Thoracic aorta (tissue), 1 donor: Measurements from ENCODE around the genes HTT, DOK7 and NSG1.

- RAMPAGE, long total RNA, result start-site peak on the plus strand at chr4:3074680-3074700, 130 reads
Observed at GRCh38 chr4:3074290-3074794, at the start of gene HTT. HTT (plus strand) TSS chr4:3074681.

GRCh38 chr4:3086881-3087146, 12.3 kb downstream of the HTT start:
- RAMPAGE, long total RNA, result no peak

- RAMPAGE, long total RNA, result no peak
Observed at GRCh38 chr4:3106620-3107014, 32.1 kb downstream of the HTT start.

- RAMPAGE, long total RNA, result no peak
Observed at GRCh38 chr4:3250547-3250937, 1.6 kb downstream of the MSANTD1 start.

GRCh38 chr4:3316167-3316549, 23.3 kb downstream of the RGS12 start:
- RAMPAGE, long total RNA, result start-site peak on the plus strand at chr4:3316255-3316319, 8 reads

DNA sequence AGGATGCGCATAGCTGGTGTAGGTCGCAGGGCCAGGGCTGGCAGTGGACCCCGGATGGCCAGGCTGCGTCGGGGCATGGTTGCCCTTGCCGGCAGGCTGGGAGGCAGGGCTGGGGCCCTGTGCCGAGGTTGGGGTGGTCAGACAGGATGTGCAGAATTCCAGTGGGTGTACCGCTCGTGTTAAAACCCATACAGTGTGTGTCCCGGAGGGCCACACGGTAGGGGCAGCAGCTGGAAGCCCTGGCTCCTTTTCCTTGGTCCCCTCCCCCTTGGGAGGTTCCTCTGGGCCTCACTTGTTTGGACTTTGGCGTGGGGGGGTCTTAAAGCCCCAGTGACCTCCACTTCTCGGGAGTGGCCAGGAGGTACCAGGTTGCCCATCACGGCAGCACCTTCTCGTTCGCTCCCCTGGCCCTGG, 56.9 kb upstream of the HGFAC start:
- RAMPAGE, long total RNA, result no peak

GRCh38 chr4:3385231-3386058, 56.3 kb upstream of the HGFAC start:
- RAMPAGE, long total RNA, result start-site peak on the plus strand at chr4:3385012-3385491, 5 reads

DNA sequence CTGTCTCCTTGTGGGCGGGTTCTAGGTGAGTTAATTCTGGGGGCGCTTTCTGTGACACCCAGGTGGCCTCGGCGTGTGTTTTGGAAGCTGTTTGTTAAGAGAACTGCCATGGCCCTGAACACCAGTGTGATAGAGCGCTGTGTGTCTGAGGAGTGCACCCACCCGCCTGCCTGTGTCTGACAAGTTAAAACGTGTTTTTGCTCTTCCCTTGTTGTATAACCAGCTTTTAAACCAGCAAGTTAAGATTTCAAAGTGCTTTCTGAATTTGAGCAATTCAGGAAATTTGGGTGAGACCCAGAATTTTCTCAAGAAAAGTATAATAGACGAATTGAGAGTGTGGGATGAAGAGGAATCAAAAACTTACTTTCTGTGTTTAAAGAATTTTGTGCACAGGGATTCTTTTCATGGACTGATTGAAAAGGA, 55.2 kb upstream of the HGFAC start:
- RAMPAGE, long total RNA, result no peak

DNA sequence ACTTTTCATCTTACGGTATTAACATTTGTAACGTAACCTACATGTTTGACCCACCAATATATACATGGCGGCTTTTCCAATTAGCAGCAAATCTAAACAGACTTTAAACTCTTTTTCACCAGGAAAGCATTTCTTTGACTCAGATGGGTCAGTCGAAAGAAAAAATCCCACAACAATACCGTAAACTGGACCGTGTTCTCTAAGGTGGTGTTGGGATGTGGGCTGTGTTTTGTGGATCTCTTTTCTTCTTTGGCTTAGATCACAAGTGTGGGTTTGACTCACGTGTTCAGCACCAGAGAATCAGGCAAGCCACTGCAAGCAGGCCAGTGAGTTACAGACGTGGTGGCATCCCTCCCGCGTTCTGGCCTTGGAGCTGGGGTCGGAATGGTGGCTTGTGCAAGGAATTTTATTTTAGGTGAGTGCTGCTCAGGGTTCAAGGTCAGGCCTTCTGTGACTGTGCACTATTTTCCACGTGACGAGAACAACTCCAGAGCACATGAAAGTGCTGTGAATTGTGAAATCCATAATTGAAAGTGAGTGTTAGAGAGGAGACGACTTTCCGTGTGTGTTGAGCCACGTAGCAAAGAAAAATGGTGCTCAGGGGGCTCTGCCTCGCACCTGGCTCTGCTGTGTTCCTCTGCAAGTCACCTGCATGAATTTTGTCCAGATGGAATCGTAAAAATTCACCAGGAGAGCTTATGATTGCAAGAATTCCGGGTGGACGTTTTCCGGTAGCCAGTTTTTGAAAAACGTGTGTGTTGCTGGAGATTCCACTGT, 33.8 kb upstream of the HGFAC start:
- RAMPAGE, long total RNA, result no peak

GRCh38 chr4:3462788-3463616, at the start of gene DOK7:
DOK7 (plus strand) TSS chr4:3463306.
- RAMPAGE, long total RNA, result start-site peak on the plus strand at chr4:3463281-3463371, 15 reads

GRCh38 chr4:3529437-3529886, 2.8 kb downstream of the LRPAP1 start:
- RAMPAGE, long total RNA, result no peak

DNA sequence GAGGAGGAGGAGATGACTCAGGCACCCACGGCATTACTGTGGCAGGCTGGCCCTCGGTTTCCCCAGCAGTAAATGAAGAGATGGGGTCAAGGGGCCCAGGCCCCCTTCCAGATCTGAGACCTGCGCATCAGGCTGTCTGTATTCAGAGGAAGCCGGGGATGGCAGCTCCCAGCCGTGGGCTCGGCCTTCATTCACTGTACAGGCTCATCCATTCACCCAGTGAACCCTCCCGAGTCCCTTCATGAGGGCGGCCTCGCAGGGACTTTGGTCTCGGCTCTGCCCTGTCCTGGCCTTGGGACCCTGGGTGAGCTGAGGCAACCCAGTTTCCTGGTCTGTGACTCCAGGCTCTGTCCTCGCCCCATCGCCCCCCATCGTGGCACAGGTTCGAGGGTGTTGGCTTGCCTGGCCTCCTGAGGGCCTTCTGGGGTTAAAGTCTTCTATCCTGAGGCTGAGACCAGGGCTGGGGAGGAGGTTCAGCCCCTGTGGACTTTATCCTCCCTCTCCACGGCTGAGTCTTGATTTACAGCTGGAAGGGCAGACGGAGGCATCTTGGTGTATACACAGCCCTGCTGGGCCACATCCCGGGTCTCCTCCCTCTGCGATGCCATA, 44.2 kb upstream of the LRPAP1 start:
- RAMPAGE, long total RNA, result no peak

- RAMPAGE, long total RNA, result no peak
Observed at GRCh38 chr4:3984647-3985206, 218.5 kb downstream of the ADRA2C start.

DNA sequence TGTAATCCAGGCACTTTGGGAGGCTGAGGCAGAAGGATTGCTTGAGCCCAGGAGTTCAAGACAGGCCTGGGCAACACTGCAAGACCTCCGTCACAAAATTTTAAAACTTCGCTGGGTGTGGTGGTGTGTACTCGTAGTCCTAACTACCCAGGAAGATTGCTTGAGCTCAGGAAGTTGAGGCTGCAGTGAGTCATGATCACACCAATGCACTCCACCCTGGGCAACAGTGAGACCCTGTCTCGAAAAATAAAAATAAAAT, 20.1 kb downstream of the LYAR start:
- RAMPAGE, long total RNA, result no peak

DNA sequence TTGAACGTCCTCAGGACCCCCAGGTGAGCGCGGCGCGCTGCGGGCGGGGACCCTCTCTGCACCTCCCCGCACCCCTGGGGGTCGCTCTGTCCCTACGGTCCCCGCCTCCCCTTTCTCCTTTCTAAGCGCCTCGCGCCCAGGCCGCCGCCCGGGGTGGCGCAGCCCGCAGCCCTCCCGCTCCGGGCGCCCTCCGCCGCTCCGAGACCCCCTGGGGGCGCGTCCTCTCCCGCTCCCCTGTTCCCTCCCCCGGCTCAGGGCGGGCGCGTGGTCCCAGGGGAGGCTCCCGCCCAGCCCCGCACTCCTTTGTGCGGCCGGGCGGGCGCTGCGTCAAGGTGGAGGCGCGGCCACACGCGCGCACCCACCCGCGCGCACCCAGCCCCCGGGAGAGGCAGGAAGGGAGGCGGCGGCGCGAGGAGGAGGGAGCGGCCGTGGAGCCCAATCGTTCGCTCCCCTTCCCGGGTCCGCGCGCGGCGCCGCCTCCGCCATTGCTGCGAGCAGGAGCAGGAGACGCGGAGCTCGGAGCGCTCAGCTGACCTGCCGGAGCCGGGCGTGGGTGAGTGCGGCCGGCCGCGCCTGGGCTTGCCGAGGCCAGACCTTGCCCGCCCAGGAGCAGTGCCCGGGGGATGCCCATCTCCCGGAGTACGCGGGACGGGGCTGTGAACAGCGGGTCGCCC, at the start of gene NSG1:
NSG1 (plus strand) TSS at position 482 of the 674 bp plus-strand sequence.
- RAMPAGE, long total RNA, result no peak

- RAMPAGE, long total RNA, result no peak
Observed at GRCh38 chr4:4421226-4421612, 34.3 kb downstream of the NSG1 start.

DNA sequence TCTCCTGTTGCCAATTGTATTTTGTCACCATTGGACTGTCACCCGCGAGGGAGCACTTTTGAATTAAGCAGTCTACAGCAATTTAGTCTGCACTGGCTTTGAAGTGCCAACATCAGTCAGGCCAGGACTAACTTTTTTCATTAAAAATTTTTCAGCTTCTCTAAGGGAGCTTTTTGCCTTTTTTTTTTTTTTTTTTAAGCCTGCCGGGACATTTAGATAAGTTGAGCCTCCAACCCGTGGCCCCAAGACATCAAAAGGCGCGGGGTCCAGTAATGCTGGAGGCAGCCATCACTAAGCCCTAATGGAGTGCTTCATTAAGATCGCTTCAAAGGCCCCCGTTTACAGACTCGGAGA, 98.2 kb upstream of the MSX1 start:
- RAMPAGE, long total RNA, result no peak

GRCh38 chr4:4796562-4796977, 62.9 kb upstream of the MSX1 start:
- RAMPAGE, long total RNA, result no peak

DNA sequence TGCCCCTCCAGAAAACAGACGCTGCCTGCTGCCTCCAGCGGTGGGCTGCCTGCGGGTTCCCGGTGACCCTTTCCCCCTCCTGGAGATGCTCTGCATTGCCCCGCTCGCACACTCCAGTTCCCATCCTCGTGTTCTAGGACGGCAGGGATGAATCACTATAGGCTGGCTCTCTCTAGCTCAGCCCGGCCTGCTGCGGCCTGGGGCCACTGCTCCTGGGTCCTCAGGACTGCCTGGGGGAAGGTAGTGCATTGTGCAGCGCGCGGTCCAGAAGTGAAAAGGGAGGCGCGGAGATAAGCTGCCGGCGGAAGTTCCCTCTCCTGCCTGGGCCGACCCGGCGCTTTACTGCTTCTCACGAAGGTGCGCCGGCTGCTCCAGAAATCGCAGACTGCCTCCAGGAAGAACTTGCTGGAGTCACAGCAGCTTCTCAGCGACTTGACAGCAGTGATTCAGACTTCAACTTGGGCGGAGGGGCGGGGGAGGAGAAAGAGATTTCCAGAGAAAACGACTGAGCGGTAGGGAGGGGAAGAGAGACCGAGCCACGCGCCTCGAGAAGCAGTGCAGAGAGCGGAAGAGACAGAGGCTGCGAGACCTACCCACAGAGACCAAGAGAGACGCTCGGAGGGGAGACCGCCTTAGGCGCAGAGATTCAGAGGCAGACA, 6.7 kb upstream of the MSX1 start:
- RAMPAGE, long total RNA, result no peak

DNA sequence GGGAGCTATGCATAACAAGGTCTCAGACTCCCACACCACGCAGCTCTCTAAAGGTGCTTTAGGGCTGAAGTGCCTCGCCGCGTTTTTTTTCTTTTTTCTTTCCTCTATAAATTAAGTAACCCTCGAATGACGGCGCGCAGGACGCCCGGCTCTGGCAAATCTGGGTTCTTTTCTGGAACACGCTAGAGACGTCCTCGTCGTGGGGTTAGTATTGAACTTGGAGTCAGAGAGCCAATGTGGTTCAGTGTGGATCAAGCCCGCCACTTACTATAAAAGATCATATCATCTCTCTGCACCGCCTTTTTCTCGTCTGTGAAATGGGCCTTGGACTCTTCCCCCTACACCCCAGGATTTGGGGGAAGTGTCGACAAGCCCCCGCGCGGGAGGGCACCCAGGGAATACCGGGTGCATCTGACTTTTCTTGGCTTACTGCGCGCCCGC, 5.8 kb downstream of the MSX1 start:
- RAMPAGE, long total RNA, result no peak